Aorta (tissue), 1 donor: ENCODE measurements around a stretch of chr3.

DNA sequence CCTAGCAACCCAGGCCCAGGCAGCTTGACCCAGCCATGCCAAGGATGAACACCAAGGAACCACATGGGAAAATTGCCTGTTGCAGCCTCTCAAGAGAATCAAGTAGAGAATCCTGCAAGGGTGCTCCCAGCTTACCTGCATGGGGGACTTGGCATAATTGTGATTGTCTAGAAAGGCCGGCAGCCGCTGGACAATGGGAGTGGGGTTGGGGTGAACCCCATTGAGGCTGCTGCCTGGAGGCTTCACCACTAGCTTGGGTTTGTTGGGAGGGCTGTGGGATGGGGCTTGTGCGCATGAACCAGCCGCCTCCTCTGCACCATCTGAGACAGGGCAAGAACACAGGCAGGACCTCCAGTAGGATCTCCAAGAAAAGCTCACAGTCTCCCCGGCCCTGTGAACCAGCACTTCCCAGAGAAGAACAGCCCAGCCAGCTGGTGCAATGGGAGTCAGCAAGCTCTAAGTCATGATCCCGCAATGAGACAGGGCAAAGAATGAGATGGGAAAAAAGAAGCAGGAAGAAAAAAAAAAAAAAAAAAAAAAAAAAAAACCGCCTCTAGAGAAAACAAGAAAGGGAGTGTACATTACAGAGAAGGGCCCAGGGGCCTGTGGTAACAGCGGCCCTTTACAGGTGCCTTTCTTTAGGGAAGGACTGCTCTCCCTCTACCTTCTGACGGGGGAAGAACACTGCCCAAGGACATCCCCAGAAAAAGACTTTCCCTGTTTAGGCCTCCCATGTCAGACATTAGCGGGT lies 4.7 kb downstream of the BAP1 start:
- PRO-cap: no peak

DNA sequence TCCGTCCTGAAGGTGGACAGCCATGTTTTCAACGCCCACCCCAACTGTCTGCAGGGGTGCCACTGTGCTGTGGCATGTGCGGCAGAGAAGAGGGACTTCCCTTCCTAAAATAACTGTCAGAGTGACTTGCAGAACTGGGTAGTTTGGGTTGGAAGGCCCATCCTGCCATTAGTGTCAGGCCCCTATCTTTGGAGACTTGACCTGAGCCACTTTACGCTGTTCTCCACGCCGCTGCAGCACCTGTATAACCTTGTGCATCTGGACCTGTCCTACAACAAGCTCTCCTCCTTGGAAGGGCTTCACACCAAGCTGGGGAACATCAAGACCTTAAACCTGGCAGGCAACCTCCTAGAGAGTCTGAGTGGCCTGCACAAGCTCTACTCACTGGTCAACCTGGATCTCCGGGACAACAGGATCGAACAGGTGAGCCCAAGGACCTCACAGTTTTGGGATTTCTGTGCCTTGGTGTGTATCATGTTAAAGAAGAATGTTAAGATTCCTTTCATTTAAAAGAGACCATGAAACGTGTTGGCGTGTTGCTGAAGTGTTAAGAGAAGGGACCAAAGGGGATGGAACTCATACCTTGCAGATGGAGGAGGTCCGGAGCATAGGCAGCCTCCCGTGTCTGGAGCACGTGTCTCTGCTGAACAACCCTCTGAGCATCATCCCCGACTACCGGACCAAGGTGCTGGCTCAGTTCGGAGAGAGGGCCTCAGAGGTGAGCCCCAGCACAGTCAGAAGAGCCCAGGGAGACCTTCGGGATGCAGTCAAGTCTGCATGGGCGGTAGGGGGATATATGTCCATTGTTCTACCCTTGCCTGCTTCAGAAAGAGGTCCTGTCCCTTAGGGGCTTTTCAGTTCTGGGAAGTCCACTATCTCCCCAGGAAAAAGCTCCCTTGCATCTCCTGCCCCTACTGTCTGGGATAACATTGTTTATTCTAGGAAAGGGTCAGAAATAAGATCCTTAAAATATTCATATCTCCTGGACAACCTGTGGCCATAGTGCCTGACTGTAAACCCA lies 17.0 kb upstream of the STAB1 start:
- PRO-cap: no peak

GRCh38 chr3:52487099-52487829 lies 7.9 kb upstream of the STAB1 start:
- PRO-cap: no peak

DNA sequence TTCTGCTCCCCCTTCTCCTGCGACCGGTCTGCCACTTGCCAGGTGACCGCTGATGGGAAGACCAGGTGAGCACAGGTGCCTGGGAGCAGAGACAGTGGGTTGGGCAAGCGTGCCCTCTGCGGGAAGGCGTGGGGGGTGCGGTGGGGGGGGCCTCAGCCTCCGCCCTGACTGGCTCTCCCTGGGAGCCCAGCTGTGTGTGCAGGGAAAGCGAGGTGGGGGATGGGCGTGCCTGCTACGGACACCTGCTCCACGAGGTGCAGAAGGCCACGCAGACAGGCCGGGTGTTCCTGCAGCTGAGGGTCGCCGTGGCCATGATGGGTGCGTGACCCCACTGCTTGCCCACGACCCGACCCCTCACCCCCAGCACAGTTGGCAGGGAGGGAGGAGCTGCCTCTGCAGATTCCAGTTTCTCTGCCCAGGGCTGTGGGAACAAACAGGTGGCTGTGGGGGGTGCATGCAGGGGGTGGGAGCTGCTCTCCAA lies 8.7 kb downstream of the STAB1 start:
- PRO-cap: no peak

DNA sequence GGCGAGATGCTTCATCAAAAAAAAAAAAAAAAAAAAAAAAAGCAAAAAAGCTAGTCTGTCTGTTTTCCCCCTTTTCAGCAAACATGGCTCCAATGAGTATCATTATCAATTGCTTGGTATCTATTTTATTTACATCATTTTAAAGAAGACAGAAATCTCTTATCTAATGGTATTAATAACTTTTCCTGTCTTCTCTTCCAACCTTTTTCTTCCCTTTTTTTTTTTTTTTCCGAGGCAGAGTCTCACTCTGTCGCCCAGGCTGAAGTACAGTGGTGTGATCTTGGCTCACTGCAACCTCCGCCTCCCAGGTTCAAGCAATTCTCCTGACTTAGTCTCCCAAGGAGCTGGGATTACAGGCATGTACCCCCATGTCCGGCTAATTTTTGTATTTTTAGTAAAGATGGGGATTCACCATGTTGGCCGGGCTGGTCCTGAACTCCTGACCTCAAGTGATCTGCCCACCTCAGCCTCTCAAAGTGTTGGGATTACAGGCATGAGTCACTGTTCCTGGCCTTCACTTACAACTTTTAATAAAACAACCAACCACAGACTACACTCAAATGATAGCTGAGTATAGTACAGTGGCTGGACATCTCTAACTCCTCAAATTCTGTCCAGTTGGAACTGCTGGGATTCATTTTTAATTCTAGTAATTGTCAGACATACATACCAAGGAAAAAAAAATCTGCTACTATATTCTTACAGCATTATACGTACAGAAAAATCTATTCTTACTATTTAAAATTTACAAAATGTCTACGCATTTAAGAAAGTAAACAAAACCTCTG lies 71.3 kb upstream of the GNL3 start:
- PRO-cap: no peak

DNA sequence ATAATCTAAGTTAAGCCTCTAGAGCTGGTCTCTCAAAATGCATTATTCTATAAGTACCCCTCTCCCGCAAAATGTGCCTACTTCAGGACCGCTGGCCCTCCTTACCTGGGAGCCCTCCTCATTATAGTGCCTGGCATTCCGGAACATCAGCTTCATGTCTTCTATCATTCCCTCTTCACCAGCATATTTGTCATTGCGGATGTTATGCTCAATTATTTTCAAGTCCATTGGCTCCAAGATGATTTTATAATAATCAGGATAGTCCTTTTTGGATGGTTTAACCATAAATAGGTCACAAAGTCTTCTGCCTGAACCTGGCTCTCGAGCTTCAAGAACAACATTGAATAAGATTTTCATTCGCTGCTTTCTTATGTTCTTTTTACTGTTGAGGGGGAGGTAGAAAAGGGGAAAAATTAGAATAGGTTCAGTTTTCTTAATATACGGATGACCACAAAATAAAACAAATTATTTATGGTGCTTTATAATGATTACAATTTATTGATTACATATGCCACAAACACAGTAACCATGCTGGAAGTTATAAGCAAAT lies 68.6 kb upstream of the GNL3 start:
- PRO-cap: no peak

DNA sequence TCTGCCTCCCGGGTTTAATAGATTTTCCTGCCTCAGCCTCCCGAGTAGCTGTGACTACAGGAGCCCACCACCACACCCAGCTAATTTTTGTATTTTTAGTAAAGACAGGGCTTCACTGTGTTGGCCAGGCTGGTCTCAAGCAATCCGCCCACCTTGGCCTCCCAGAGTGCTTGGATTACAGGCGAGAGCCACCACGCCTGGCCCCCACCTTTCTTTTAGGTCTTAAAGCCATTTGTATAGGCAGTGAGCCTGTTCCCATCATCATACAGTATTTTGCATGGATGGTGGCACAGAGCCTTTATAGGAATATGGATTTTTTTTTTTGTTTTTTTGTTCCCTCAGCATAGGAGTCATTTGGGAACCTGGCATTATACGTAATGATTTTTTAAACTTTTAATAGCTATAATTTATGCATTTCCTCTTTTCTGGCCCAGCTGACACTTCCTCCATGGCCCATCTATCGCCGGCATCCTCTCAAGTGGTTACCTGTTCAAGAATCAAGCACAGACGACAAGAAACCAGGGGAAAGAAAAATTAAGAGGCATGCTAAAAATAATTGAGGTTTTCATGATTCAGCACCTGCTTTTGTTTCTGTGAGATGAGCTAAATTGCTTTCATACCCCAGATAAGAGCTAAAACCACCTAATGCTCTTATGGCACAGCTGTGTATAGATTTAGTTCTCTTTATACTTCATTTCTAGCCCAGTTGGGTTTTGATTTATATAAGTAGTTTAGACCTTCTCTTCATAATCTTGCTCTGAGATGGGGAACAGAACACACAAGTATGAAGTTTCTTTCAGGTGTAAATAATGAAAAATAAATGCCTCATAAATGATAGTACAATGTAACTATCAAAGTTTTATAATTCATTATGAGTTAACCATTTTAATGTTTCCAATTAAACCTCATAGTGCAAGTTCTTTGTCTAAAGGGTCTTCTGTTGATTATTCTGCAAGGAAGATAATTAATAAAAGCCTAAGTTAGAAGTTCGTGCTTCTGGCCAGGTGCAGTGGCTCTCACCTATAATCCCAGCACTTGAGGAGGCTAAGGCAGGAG lies 1.7 kb downstream of the SPCS1 start:
- PRO-cap: no peak

- PRO-cap: no peak
Measured at GRCh38 chr3:52712545-52713157, 6.7 kb downstream of the SPCS1 start.

GRCh38 chr3:52800805-52801363 lies 6.3 kb downstream of the ITIH3 start:
- PRO-cap: no peak

DNA sequence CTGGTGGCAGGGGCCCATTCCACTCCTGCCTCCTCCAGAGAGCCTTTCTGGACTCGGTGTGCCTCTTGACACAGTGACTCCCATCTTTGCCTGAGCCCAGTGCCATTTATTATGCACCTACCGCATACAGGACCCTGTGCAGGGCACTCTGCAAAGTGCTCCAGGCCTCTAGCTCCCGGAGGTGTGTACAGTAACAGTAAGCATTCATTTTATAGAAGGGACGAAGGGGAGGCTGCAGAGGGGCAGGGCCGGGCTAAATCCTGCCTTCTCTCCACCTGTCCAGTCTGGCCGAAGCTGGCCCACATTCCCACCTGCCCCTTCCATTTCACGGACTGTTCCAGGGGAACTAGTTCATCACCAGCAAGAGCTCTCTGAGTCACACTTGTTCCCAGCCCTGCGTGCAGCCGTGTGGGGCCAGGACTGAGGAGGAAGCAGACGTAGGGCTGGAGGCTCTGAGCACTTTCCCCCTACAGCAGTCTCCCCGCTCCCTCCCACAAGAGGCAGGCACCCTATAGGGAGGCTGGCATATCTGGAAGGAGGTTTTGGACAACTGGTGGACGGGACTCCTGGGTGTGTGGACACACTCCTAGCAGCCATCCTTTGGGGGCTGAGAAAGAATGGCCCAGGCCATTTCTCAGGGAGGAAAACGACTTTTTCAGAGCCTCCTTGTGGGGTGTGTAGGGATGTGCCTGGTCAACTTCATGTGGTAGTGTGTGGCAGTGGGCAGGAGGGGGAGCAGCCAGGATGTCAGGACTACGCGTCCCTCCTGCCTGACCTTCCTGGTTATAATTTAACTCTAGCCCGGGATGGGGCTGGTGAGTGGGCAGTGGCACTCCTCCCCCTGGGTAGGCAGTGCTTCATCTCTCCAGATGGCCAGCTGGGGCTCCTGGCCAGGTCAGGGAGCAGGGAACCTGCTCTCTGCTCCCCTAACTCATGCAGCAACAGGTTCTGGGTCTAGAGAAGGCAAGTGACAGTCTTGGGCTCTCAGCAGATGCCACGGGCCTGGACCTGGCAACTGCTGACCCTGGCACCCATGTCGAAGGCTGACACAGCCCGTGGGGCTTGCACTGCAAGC lies 2.9 kb downstream of the ITIH4 start:
- PRO-cap: no peak

DNA sequence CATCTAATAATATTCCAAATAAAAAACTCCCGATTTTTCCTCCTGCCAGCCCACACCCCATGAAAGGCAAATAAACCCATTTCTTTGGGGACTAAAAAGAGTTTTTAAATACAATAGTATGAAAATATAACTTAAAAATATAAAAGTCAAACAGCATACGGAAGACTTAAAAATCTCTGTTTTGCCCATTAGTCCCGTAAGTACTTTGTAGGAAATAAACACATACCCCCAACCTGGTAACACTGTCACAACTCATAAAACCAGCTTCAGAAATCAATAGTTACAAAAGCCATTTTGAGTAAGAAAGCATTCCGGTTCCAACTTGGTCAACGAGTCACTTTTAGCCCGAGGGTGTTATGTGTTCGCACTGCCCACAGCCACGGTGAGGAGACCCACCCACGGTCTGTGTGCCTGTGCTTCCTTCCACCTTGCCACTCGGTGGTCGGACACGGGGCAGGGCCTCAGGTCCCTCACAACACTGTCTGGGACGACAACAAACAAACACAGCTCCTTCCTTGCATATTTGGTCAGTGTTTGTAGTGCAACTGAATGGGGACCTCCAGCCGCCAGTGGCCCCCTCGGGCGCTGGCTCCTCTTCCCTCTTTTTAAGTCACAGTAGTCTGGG lies 5.0 kb upstream of the MUSTN1 start:
- PRO-cap: no peak

GRCh38 chr3:52978034-52978657 lies 67.7 kb downstream of the SFMBT1 start:
- PRO-cap: no peak

GRCh38 chr3:53040184-53040883 lies 5.5 kb downstream of the SFMBT1 start:
- PRO-cap: no peak

DNA sequence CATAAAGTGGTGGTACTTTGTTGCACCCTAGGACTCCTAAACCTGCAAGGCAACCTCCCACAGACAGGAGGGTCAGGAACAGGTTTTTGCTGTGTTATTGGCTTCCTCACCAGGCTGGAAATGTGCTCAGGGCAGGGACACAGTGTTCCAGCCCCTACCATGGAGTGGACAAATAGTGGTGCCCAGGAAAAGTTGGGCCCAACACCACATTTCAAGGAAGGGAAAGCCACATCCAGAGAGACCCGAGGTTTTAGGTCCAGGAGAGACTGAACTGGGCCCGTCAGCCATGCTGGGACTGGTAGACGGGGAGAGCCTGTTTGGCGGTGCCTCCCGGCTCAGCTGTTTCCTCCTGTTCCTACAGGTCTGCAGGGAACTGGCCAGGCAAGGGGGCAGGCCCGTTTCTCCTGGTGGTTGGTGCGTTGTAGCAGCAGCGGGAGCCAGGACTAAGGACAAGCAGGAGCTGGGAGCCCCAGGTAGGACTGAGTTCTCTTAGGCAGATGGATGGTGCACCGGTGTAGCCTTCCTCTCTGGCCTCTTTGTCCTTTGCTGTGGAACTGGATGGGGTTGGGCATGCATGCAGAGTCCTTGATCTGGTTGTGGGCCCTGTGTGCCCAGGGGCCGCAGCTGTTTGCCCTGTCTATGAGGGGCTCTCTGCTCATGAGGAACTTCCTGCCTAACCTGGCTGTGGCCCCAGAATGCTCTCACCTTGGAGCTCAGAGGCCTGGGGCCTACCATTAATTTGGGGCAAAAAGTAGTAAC lies 3.9 kb downstream of the PRKCD start:
- PRO-cap: no peak

DNA sequence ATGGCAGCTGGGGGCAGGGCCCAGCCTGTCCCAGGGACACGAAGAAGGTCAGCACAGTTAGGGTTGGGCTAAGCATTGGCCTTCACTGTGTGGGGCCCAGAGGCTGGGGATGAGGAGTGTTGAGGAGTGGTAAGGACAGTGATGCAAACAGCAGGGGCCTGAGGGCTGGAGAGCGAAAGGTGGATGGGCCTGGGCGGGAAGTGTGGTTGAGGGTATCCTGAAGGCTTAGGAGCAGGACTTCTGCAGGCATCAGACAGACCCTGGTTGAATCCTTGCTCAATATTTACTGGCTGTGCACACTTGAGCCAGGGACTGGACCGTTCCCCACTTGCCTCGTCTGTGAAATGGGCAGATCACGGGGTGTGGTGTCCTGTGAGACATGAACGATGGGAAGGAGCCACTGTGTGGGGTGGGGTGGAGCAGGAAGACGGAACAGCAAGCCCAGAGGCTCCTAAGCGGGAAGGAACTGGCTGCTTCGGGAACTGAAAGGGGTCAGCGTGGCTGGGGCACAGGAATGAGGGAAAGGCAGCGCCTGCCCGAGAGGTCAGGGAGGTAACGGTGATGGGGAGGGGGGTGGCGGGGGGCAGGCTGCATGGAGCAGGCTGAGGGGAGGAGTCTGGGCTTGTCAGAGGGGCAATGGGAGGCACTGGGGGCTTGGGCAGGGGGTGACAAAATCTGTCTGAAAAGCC lies 7.4 kb downstream of the PRKCD start:
- PRO-cap: no peak

- PRO-cap: no peak
Measured at GRCh38 chr3:53286976-53287795, 31.4 kb upstream of the TKT start.

GRCh38 chr3:53308049-53308603 lies 39.2 kb downstream of the DCP1A start:
- PRO-cap: no peak

DNA sequence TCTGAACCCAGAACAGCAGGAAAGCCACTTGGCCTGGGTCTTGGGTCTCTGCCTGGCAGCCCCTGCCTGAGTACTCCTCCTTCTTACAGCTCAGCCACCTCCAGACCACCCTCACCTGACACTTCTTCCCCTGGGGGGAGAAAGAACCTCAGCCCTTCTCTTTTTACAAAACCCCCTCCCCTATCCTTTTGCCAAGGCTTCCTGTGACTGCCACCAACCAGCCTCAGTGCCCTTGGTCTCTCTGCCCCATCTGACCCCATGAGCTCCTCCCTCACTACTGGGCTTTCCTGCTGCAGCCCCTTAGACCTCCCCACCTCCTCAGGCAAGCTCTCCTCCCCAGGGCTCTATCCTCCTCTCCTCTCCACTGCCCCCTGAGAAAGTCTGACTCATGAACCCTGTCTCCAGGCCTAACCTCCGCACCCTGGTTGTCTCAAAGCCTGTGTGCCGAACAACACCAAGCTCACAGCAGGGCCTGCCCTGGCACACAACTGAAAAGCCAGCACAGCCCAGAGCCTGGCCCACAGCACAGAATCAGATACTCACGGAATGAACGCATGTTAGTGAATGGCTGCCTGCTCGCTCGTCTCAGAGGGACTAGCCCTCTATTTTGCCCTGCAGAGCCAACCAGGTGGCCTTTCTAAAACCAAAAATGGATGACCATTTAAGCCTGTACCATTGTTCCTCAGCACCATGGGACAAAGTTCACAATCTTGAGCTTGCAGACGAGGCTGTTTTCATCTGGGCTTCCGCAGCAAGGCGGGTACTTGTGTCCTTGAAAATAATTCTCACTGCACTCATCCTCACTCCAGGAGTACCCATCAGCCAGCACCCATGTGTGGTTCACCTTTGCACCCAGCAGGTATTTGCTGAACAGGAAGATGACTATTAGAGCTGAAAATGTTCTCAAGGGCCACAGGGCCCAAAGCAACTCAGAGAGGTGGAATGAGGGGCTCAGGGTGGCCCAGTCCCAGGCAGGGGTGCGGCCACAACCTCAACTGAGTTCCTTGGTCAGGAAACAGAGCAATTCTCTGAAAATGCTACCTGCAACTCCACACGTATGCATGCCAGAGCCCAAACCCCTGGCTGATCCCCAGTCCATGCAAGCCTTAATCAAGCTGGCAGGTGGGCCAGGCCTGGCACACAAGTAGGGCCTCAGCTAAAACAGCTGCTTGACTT lies 1.7 kb downstream of the CHDH start:
- PRO-cap: no peak

- PRO-cap: no peak
Measured at GRCh38 chr3:54358847-54359046, 236.4 kb downstream of the CACNA2D3 start.

- PRO-cap: no peak
Measured at GRCh38 chr3:54359103-54359555, 236.8 kb downstream of the CACNA2D3 start.